ENCODE measurements around the gene CCN6.

- PRO-cap, 4 experiments, result peak in 3 of 4 experiments; most common plus-strand start chr6:111113925 (in 3); most common minus-strand start chr6:111113779 (in 2)
- RAMPAGE, long total RNA, 2 experiments, result no peak in any of the 2 experiments
These were observed 26.6 kb downstream of the SLC16A10 start for GRCh38 chr6:111113497-111114651.

- PRO-cap, 4 experiments, result no peak in any of the 4 experiments
- RAMPAGE, long total RNA, 2 experiments, result no peak in any of the 2 experiments
These were observed 34.7 kb downstream of the SLC16A10 start for GRCh38 chr6:111121929-111122459.

- PRO-cap, 4 experiments, result no peak in any of the 4 experiments
- RAMPAGE, long total RNA, 2 experiments, result no peak in any of the 2 experiments
These were observed 62.7 kb upstream of the MFSD4B start for GRCh38 chr6:111196366-111196885.

DNA sequence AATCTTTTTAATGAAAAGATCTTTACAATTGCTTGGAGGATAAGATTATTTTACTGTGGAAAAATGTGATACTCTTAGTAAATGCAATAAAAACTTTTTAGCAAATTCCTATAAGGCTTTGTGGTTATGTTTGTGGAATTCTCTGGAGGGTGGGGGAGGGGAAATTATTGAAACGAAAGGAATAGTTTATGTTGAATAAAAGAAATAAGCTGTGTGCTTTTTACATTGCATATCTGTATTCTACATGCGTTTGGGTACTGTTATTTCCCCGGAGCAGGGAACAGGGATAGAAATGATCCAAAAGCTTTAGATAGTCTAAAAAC is 28.1 kb upstream of the MFSD4B start:
- PRO-cap, 4 experiments, result no peak in any of the 4 experiments
- RAMPAGE, long total RNA, 2 experiments, result no peak in any of the 2 experiments

GRCh38 chr6:111345590-111345935 is 86.4 kb downstream of the MFSD4B start:
- PRO-cap, 4 experiments, result no peak in any of the 4 experiments
- RAMPAGE, long total RNA, 2 experiments, result no peak in any of the 2 experiments

GRCh38 chr6:111414633-111415466 is 68.2 kb downstream of the REV3L start:
- PRO-cap, 4 experiments, result no peak in any of the 4 experiments
- RAMPAGE, long total RNA, 2 experiments, result no peak in any of the 2 experiments

GRCh38 chr6:111417173-111417694 is 65.8 kb downstream of the REV3L start:
- PRO-cap, 4 experiments, result peak in 1 of 4 experiments; most common plus-strand start chr6:111417434 (in 1); most common minus-strand start chr6:111417349 (in 1)
- RAMPAGE, long total RNA, 2 experiments, result no peak in any of the 2 experiments

DNA sequence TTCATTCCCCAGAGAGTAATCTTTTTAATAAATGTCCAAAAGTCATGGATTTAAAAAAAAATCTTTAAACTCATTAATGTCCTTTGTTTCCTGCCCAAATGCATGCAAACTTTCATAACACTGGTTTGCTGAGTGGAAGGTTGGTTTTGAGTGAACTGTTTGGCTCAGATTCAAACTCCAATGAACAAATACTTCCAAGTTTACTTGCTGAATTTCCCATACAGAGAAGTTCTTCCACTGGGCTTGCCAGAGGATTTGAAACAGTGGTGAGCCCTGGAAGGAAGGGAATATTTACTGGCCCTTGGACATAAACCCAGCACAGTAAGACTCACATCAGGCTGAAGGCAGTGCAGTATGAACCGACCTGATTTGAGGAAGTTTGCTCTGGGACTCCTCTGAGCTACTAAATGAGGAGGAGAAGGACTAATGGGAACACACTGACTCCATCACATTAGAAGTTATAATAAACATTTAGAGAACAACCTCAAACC is 3.8 kb downstream of the TRAF3IP2 start:
- PRO-cap, 4 experiments, result peak in 4 of 4 experiments; most common plus-strand start position 249 of the sequence (in 4); most common minus-strand start position 96 of the sequence (in 1)
- RAMPAGE, long total RNA, 2 experiments, result start-site peak on the plus strand in 1 of 2 experiments, centred at positions 236 to 333 of the sequence, 5 to 9 reads per replicate

DNA sequence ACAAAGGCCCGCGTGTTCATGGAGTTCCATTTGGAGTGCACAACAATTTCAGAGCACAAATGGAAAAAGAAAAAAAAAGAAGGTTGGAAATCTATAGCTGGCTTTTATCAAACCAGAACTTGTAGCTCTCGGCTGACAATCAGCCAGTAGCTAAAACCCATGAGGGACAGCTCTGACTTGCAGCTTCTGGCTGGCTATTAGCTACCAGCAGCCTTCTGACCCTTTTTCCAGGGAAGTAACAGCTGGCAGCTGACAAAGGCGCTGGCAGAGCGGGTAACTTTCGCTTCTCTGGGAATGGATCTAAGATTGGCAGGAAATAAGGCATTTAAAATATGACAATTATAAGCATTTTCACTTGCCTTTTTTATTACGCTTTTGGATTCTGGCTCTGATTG is 20.4 kb upstream of the TRAF3IP2 start:
- PRO-cap, 4 experiments, result no peak in any of the 4 experiments
- RAMPAGE, long total RNA, 2 experiments, result no peak in any of the 2 experiments

GRCh38 chr6:111690122-111690601 is 84.5 kb upstream of the TRAF3IP2 start:
- PRO-cap, 4 experiments, result no peak in any of the 4 experiments
- RAMPAGE, long total RNA, 2 experiments, result no peak in any of the 2 experiments

DNA sequence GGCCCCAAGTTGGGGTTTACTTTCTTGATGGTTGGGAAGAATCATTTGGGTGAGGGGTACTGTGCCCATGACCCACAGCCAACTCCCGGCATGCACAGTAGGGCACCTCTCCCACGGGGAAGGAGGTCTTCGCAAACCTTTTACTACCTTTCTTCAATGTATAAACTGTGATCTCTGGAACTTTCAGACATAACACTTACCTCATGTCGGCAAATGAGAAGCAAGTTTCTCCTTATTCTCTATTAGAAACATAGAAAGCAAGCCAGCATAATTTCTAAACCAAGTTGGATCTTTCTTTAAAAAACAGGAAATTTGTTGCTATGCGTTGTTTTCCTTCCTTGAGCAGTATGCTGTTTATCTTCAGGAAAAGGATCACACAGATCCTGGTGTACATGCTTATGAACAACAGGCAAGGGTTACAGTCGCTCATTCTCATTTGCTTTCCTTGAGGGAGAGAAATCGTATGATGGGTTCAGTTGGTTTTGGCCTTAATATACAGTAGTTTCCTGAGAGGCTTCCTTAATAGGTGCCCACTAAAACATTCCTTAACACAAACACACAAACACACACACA is 118.9 kb downstream of the FYN start:
- PRO-cap, 4 experiments, result no peak in any of the 4 experiments
- RAMPAGE, long total RNA, 2 experiments, result no peak in any of the 2 experiments

- PRO-cap, 4 experiments, result no peak in any of the 4 experiments
- RAMPAGE, long total RNA, 2 experiments, result no peak in any of the 2 experiments
These were observed at the start of gene CCN6 for GRCh38 chr6:112054022-112054632. Gene CCN6, plus strand, starts transcription at chr6:112054104.

DNA sequence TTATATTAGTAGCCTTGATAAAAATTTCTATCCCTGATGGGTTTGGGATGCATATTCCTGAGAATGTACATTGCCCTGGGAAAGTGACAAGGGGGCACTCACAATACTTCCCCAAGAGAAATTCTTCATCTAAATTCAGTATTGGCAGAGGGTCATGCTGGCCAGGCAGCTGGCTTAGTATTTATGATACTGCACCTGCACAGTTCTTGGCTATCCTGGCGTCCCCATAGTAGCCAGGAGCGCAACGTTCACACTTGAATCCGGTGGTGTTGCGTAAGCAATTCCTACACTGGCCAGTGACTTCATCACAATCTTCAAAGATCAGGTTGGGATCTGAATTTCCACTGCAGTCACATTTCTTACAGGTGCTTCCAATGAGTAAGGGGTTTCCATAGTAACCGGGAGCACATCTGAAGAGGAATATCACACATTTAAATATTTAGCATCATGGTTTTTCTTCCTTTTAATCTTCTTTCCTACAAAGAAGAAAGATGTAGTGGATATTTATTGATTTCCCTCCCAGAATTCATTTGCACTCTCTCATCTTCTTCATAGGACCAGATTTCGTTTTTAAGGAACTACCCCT is 62.8 kb downstream of the LAMA4 start:
- PRO-cap, 4 experiments, result no peak in any of the 4 experiments
- RAMPAGE, long total RNA, 2 experiments, result no peak in any of the 2 experiments

- PRO-cap, 4 experiments, result no peak in any of the 4 experiments
- RAMPAGE, long total RNA, 2 experiments, result no peak in any of the 2 experiments
These were observed 25.3 kb upstream of the LAMA4 start for GRCh38 chr6:112279425-112280232.

- PRO-cap, 4 experiments, result no peak in any of the 4 experiments
- RAMPAGE, long total RNA, 2 experiments, result no peak in any of the 2 experiments
These were observed 172.7 kb upstream of the MARCKS start for GRCh38 chr6:113684376-113685012.

DNA sequence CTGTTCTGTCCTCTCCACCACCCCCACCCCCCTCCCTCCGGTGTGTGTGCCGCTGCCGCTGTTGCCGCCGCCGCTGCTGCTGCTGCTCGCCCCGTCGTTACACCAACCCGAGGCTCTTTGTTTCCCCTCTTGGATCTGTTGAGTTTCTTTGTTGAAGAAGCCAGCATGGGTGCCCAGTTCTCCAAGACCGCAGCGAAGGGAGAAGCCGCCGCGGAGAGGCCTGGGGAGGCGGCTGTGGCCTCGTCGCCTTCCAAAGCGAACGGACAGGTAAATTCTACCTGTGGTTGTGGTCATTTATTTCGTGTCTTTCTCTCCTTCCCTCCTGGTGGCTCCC is 403 bp downstream of the MARCKS start:
- PRO-cap, 4 experiments, result no peak in any of the 4 experiments
- RAMPAGE, long total RNA, 2 experiments, result no peak in any of the 2 experiments

DNA sequence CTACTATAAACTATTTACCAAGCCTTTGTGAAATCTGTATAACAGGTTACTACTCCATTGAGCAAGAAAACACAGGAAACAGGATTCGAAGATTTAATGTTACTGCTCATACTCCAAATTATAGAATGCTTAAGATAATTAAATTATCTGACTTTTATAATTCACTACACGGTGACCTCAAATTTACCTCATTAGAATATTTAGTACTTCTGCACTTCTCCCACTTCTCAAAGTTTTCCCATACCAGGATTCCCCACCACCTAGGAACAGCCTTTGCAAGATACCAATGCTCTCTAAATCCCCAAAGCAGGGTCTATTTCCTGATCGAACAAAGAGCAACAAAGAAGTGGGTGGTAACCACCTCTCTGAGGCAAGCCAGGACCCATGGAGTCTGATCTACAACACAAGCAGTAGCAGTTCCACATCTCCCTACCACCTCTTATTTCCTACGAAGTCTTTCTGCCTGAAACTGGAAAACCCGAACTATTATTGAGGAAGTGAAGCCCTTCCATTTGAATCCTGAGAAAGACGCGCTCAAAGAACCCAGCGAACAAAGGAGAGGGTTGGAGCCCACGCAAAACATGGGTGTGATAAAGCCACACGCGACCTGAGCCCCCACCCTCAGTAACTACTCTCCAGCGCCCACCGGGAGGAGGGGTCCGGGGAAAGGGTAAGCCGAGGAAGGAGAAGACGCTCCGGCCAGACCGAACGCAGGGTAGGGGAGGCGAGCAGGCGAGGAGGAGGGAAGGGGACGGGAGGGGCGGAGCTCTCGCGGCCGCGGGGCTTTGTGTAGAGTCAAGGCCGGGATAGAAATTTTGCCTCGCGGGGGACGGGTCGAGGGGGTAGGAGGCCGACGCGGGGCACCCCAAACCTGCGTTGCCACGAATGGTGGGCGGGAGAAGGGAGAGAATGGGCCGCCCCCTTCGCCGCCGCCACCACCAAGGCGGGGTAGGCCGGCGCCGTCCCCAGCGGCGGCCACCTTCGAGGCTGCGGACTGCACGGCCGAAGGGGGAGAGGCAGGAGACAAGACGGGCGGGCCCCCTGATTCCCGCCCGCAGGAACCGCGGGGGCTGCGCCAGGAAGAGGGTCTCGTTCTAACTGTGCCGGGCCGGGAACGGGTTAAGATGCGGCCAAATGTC is 970 bp downstream of the HDAC2 start:
- PRO-cap, 4 experiments, result peak in 1 of 4 experiments; most common plus-strand start position 731 of the sequence (in 1)
- RAMPAGE, long total RNA, 2 experiments, result no peak in any of the 2 experiments

GRCh38 chr6:114341939-114342755 is 676 bp downstream of the HS3ST5 start:
- PRO-cap, 4 experiments, result no peak in any of the 4 experiments
- RAMPAGE, long total RNA, 2 experiments, result no peak in any of the 2 experiments

- PRO-cap, 4 experiments, result no peak in any of the 4 experiments
- RAMPAGE, long total RNA, 2 experiments, result no peak in any of the 2 experiments
These were observed 82.5 kb upstream of the HS3ST5 start for GRCh38 chr6:114425309-114425714.

GRCh38 chr6:115090622-115091119 is 747.8 kb upstream of the HS3ST5 start:
- PRO-cap, 4 experiments, result no peak in any of the 4 experiments
- RAMPAGE, long total RNA, 2 experiments, result no peak in any of the 2 experiments